Measurements from ENCODE around the gene FAM81A.

- RRBS = no CpG with 5 or more reads among the region's 8 CpGs
Observed at GRCh38 chr15:59169201-59170034, 37.2 kb upstream of the LDHAL6B start.

DNA sequence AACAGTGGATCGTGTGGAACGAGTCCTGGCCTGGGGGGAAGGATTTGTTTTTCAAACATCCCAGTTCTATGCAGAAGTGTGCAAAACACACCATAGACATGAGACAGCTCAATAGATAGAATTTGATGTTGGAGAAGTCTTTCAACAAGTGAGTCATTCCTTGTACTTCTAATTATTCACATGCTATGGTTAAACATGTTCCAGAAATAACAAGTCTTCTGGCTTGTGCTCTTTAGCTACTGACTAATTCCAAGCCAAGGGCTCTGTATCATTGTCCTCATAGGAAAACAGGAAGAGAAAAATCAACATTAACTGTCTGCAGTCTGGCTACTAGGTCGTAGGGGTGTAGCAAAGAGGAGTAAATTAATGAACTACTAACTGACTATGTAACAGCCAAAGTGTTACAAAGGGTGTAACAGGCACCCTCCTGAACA, 25.8 kb downstream of the LDHAL6B start:
- RRBS = no CpG with 5 or more reads among the region's 3 CpGs

- RRBS = 3% methylated on average over 35 of the region's 97 CpGs
Observed at GRCh38 chr15:59437759-59438634, at the start of gene FAM81A. TSS of gene FAM81A (plus strand) at chr15:59438186.

GRCh38 chr15:59516577-59517008, 78.6 kb downstream of the FAM81A start:
- RRBS = no CpG with 5 or more reads among the region's 4 CpGs

DNA sequence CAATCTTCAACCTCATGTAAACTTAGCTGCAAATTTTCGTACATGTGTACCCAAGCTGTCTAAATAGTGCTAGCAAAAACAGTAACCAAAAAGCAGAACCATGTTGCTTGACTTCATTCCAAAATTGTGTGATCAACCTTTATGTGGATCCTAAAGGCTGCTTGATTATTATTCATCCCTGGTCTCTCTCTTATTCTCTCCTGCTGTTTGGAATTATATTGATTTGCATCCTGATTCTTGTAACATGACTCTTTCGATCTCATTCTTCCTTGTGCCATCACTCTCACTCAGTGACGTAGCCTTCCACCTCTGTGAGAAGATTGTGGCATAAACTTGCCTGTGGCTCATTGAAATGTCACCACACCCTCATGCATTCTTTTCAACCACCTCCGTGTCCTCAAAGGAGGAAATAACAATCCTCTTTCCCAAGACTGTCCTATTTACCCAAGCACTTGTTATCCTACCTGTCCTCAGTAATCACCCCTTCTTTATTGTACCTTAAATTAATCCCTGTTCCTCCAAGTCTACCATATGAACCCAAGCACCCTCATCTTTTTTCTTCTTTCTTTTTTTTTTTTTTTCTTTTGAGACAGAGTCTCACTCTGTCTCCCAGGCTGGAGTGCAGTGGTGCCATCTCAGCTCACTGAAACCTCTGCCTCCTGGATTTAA, 41.2 kb upstream of the GCNT3 start:
- RRBS = no CpG with 5 or more reads among the region's 4 CpGs

GRCh38 chr15:59586803-59587230, 24.8 kb upstream of the GCNT3 start:
- RRBS = no CpG with 5 or more reads among the region's 3 CpGs

DNA sequence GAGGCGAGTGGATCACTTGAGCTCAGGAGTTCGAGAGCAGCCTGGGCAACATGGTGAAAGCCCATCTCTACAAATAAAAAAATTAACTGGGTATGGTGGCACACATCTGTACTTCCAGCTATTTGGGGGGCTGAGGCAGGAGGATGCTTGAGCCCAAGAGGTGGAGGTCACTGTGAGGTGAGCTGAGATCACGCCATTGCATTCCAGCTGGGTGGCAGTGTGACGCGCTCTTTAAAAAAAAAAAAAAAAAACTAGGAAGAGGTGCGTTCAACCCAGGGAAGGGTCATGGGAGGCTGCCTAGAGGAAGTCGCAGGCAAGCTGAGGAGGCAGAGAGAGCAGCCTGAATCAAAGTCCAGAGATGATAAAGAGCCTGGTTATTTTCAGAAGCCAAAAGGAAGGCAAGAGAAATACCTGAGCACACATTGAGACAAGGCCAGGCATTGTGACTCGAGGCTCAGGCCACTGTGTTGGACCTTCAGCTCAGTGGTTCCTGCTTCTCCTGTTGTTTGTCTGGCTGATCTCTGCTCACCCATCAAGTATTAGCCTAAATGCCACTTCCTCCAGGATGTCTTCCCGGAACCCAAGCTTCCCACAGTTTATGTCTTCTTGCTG, 16.2 kb upstream of the GCNT3 start:
- RRBS = no CpG with 5 or more reads among the region's 9 CpGs

- RRBS = no CpG with 5 or more reads among the region's 19 CpGs
Observed at GRCh38 chr15:60346425-60347683, 50.9 kb downstream of the ANXA2 start.

DNA sequence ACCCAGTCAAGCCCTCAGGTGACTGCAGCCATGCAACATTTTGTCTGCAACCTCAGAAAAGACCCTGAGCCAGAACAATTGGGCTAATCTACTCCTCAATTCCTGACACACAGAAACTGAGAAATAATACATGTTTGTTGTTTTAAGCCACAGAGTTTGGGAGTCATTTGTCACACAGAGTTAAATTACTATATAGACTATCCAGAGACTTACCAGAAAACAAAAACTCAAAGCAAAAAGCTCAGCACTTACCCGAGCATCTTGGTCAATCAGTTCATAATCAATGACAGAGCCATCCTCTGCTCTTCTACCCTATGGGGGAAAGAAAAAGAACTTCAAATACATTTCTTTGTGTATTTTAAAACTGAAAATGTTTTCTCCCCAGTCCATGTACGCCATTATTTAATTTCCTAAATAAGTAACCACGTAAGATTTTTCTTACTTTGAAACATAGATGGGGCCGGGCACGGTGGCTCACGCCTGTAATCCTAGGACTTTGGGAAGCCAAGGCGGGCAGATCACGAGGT, 43.8 kb downstream of the ANXA2 start:
- RRBS = no CpG with 5 or more reads among the region's 8 CpGs

DNA sequence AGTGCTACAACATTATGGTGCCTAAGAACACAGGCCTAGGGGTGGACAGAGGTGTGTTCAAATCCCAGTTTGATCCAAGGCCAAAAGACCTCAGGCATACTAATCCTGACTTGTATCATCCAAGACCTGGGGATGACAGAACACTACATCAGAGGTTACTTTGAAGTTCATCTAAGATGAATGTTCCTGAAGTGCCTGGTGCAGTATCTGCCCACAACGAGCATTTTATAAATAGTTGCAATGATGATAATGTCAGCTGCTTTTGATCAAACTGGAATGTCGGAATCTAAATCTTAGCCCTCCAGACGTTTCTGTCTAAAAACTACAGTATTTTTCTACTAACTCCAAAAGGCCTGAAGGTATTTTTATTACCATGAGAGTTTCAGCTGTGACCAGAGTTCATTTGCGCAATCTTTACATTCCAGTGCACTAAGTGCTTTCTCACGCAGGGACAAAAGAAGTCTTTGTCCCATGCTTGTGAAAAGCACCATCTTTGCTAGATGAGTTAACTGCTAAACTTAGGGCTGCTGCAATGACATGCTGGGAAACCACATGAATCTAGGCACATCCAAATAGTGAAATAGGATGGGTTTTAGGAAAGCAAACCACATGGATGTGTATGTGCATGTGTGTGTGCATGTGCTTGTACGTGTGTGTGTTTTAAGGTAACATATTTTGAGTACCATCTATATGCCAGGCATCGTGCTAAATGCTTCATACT, 18.1 kb downstream of the ANXA2 start:
- RRBS = no CpG with 5 or more reads among the region's 7 CpGs

GRCh38 chr15:60391592-60392330, 6.0 kb downstream of the ANXA2 start:
- RRBS = no CpG with 5 or more reads among the region's 4 CpGs

GRCh38 chr15:60496330-60497250, 17.6 kb upstream of the ICE2 start:
- RRBS = no CpG with 5 or more reads among the region's 15 CpGs

GRCh38 chr15:60557049-60557508, 78.1 kb upstream of the ICE2 start:
- RRBS = no CpG with 5 or more reads among the region's 3 CpGs

DNA sequence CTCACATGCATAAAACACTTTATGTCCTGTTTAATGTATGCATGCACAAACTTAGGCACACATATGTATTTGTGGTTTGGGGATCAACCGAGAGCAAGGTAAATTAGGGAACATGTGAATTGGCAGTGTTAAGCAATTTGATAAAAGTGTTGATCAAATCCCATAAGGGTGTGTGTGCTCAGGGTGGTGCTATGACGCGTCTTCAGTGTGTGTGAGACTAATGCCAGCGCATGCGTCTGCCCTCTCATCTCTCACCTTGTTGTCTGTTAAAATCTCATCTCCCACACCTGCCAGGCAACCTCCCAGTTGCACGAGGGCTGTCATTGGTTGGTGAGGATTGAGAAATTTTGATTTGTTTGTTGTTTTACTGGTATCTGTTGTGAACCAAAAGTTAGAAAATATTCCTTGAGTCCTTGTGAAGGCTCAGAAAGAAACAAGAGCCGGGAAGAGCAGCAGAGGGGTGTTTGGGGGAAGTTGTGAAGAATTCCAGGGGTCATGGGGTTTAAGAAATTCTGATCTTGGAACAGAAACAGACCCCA, 137.2 kb upstream of the ICE2 start:
- RRBS = no CpG with 5 or more reads among the region's 7 CpGs

GRCh38 chr15:61403792-61405006, 175.1 kb upstream of the RORA start:
- RRBS = no CpG with 5 or more reads among the region's 13 CpGs

GRCh38 chr15:62068079-62068900, 1.5 kb downstream of the C2CD4A start:
- RRBS = 2% methylated on average over 5 of the region's 103 CpGs

DNA sequence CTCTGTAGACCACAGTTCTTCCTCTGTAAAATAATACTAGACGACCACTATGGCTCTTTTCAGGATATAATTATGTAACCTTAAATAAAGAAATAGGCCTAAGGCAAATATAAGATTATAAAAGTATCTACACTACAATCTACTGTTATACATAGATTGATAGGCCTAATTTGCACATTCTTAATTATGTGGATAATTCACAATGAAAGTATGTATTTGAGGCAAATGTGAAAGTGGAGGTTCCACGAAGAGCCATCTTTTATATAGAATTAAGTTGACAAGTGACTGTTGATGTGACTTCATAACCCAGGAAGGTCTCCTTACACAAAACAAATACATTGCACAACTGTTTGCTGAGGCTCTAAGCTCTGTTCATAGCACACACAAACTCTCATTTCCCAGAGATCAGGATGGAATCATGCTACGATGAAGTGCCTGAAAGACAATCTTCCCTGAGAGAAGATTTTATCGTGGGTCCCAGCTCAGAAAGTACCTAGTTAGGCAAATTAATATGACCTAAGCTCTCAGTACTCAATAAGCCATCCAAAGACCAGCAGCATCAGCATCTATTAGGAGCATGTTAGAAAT, 64.1 kb upstream of the TLN2 start:
- RRBS = no CpG with 5 or more reads among the region's 4 CpGs

GRCh38 chr15:62389630-62390242, 614 bp upstream of the TLN2 start:
- RRBS = 0% methylated on average over 3 of the region's 15 CpGs

DNA sequence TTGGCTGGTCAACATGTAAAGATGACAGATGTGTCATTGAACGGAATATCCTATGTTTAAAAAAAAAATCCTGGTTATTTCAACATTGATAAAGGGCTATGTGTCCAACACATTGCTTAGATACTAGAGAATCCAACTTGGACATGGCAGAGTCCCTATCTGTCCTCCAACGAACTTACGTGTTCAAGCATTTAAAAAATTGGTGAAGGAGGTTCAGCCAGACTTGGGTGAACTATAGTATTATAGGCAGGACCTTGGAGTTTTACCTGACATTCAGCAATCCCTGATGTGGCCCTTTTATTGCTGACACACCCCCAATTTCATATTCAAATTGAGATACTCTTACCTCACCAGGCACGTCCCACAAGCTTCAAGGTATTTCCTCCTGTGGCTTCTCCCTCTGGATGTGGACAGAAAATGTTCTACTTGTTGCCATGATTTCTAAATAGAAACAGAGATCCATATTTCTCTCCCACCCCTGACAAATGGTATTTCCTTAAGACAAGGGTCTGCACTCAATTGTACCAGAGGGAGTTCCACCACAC, 207.7 kb upstream of the TPM1 start:
- RRBS = no CpG with 5 or more reads among the region's 4 CpGs

GRCh38 chr15:62874845-62875718, 167.5 kb upstream of the TPM1 start:
- RRBS = no CpG with 5 or more reads among the region's 19 CpGs

Data from epidermal melanocyte (primary cell).